ENCODE measurements around a stretch of chr2.

- RAMPAGE, long total RNA: no peak
- RRBS: 3% methylated on average over 20 of the region's 33 CpGs
Observed at GRCh38 chr2:31137188-31137648, 1.0 kb downstream of the GALNT14 start.

DNA sequence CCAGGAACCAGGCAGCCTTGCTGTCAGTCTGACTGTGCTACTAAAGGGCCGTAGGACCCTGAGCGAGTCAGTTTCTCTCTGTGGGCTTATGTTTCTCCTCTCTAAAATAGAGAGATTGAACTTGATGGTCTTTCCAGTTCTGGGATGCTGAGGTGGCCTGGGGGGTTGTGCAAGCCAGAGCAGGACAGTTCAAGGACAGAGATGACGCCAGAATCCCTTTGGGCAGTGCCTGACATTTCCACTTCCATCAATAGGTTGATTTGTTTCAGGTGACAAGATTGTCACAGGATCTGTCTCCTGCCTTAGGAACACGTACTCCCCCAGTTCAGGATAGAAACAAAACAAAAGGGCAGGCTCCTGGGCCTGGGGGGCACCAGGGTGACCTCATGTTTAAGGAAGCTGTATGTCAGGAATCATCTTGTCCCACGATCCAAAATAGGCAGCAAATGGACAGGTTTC is 82.0 kb downstream of the XDH start:
- RAMPAGE, long total RNA: no peak
- RRBS: no CpG with 5 or more reads among the region's 5 CpGs

- RAMPAGE, long total RNA: no peak
- RRBS: no CpG with 5 or more reads among the region's 2 CpGs
Observed at GRCh38 chr2:31489140-31489609, 74.6 kb upstream of the XDH start.

GRCh38 chr2:31558301-31558744 is 22.4 kb downstream of the SRD5A2 start:
- RAMPAGE, long total RNA: no peak
- RRBS: no CpG with 5 or more reads among the region's 4 CpGs

DNA sequence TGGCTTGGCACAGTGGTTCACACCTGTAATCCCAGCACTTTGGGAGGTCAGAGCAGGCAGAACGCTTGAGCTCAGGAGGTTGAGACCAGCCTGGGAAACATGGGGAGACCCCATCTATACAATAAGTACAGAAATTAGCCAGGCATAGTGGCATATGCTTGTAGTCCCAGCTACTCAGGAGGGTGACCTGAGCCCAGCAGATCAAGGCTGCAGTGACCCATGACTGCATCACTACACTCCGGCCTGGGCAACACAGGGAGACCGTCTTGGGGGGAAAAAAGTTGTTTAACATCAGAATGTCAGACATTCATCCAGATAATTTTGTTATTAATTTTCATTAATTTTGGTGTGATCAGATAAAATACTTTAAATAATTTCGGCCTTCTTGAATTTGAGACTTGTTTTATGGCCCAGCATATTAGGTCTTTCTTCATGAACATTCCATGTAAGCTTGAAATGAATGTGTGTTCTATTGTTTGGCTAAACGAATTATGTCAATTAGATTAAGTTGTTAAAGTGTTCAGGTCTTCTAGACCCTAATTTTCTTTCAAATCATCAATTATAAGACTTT is 161.4 kb downstream of the MEMO1 start:
- RAMPAGE, long total RNA: no peak
- RRBS: no CpG with 5 or more reads among the region's 5 CpGs

GRCh38 chr2:31904522-31904889 is 106.3 kb downstream of the MEMO1 start:
- RAMPAGE, long total RNA: no peak
- RRBS: no CpG with 5 or more reads among the region's 7 CpGs

DNA sequence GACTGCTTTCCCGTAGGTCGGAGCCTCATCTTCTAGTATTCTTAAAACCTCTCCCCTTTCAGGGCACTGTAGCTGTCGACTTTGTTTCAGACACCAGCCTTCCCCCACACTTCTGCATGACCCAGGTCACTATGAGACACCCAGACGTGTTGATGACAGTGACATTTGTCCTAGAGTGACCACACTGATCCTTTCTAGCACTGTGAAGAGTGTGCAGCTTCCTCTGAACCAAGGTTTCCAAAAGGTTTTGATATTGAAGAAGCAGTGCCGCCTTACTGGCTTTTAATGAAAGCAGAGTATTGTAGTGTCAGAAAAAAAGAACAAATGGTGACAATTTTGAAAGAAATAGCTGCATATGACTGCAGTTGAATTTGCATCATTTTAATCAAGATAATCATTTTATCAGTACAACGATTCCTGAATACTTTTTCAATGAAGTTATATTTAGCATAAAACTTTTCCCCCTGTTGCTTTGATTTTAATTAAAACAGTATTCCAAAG is 1.1 kb downstream of the SPAST start:
- RAMPAGE, long total RNA: no peak
- RRBS: no CpG with 5 or more reads among the region's 6 CpGs

DNA sequence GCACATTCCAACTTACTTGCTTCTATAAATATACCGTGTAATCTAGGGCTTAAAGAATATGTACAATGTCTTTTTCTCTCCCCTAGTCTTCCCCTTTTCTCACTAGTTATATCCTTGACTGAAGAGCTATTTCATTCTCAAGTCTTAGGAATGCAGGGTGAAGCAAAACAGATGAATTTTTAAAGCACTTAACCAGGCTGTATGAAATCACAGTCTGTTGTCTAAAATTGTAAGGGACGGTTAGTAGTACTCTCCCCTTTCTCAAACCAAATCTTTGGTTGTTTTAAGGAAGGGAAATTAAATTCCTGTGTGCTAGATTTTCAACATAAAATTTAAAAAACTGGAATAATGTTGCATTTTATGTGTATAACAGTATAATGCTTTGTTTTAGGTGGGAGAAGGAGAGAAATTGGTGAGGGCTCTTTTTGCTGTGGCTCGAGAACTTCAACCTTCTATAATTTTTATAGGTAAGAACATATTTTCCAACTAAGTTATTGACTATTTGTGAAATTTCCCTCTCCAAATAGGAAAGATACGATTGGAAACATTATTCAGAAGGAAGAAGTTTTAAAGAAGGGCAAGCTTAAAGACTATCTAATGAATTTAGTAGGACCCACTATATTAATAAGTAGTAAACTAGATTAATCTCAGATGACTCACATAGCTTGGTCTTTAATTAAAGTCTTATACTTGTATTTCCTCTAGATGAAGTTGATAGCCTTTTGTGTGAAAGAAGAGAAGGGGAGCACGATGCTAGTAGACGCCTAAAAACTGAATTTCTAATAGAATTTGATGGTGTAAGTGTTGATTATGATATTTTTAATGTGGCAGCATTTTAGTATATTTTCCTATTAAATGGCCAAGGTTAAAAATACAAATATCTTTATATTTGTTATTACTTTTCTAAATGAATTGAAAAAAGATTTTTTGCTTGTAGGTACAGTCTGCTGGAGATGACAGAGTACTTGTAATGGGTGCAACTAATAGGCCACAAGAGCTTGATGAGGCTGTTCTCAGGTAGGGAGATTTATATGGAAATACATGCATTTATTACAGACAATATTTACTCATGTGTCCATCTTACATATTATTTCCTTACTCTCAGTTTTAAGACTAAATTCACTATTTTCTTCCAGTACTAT is 29.1 kb upstream of the SLC30A6 start:
- RAMPAGE, long total RNA: no peak
- RRBS: no CpG with 5 or more reads among the region's 6 CpGs

GRCh38 chr2:32977126-32977696 is 30.5 kb downstream of the LTBP1 start:
- RAMPAGE, long total RNA: no peak
- RRBS: no CpG with 5 or more reads among the region's 7 CpGs

DNA sequence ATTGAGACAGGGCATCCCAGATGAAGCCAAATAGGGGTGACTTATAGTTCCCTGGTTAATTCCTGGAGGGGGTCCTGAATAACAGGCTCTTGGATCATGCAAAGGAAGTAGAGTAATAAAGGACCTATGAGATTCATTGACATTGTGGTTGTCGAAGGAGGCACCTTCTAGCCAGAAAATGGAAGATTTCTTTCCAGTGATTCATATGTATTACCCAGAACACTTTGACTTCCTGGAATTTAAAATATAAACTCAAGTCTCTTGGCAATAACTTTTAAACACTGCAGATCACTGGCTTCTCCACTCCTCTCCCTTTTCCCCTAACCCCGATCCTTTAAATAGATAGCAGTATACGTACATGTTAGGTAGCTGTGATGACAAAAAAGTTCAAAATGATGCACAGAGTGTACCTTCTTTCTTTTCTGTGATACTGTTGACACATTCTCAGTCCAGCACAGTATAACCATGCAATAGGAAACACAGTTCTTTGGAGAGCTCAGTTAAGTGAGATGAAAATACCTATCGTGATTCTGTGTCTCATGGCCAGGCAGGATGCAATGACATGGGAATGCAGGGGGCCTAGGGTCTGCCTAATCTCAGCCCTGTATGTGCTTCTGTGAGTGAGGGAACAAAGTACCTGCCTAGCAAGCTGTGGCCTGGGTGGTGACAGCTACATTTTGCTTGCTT is 211.9 kb downstream of the LTBP1 start:
- RAMPAGE, long total RNA: no peak
- RRBS: no CpG with 5 or more reads among the region's 4 CpGs

DNA sequence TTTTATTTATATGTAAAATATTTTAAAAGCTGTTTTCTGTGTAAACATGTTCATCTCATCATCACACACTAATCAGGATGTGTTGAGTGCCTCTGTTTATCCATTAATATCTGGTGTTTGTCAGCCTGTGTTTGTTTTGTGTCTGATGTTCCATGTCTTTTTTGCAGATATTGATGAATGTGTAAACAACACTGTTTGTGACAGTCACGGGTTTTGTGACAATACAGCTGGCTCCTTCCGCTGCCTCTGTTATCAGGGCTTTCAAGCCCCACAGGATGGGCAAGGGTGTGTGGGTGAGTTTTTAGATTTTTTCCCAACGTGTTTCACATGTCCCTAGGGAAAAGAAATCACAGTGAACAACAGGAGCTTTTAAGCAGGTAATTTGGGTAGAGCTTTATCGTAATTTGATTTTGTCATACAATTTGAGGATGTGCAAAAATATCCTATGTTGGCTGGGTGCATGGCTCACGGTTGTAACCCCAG is 133.7 kb upstream of the RASGRP3 start:
- RAMPAGE, long total RNA: no peak
- RRBS: no CpG with 5 or more reads among the region's 5 CpGs

- RAMPAGE, long total RNA: no peak
- RRBS: no CpG with 5 or more reads among the region's 17 CpGs
Observed at GRCh38 chr2:33477283-33478095, 1.0 kb downstream of the RASGRP3 start.

- RAMPAGE, long total RNA: no peak
- RRBS: no CpG with 5 or more reads among the region's 1 CpG
Observed at GRCh38 chr2:33552698-33553276, 46.3 kb downstream of the FAM98A start.

GRCh38 chr2:34242250-34242654 is 643.2 kb upstream of the FAM98A start:
- RAMPAGE, long total RNA: no peak
- RRBS: no CpG with 5 or more reads among the region's 5 CpGs

- RAMPAGE, long total RNA: no peak
- RRBS: no CpG with 5 or more reads among the region's 8 CpGs
Observed at GRCh38 chr2:36376177-36376866, 20.7 kb downstream of the CRIM1 start.

GRCh38 chr2:36413294-36413609 is 57.7 kb downstream of the CRIM1 start:
- RAMPAGE, long total RNA: no peak
- RRBS: no CpG with 5 or more reads among the region's 3 CpGs

- RAMPAGE, long total RNA: no peak
- RRBS: no CpG with 5 or more reads among the region's 5 CpGs
Observed at GRCh38 chr2:36414430-36414918, 58.9 kb downstream of the CRIM1 start.

GRCh38 chr2:36548894-36549704 is 48.9 kb downstream of the FEZ2 start:
- RAMPAGE, long total RNA: no peak
- RRBS: no CpG with 5 or more reads among the region's 8 CpGs

DNA sequence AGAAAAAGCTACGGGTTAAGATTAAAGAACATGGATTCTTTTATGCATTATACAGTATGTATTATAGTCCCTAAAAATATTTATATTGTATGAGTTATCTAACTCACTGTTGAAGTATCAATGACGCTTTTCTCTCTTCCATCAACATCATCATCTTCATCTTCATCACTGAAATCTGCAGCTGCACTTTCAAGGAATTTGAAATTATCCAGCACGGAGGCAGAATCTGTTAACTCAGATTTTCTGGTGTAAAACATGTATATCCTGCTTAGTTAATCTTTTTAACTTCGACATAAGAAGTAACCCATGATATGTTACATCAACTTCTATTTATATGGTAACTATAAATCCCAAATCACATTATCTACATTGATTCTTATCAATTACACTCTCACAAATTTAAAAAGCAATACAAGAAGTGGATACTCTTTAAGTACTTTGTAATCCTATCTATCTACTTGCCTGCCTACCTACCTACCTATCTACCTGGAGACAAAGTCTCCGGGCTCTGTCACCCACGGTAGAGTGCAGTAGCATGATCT is 66.8 kb downstream of the STRN start:
- RAMPAGE, long total RNA: no peak
- RRBS: no CpG with 5 or more reads among the region's 6 CpGs

GRCh38 chr2:36921204-36922018 is 44.9 kb downstream of the STRN start:
- RAMPAGE, long total RNA: no peak
- RRBS: no CpG with 5 or more reads among the region's 1 CpG

All from cardiac muscle cell (in vitro differentiated cells and primary cell).